Jejunum (tissue), 1 donor: ENCODE data around the genes NFAT5 and AARS1.

DNA sequence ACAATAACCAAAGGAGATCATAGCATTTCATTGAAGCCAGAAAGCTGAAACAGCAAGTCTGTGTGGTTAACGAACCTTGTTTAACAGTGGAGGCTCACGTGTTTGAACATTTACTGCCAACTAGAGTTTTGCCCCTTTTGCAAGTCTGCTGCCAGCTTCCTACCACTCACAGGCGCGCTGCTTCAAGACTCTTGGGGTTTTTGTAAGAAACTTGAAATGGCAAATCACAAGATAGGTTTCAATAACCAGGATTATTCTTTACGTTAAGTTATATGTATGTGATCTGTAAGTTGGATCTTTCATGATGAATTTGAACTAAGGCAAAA is 1.2 kb downstream of the SNTB2 start:
- PRO-cap: no peak

GRCh38 chr16:69343153-69343568 is 3.6 kb downstream of the NIP7 start:
- PRO-cap: no peak

GRCh38 chr16:69565327-69566087 is at the start of gene NFAT5:
Gene NFAT5 (plus strand): TSS chr16:69565966.
- PRO-cap: bidirectional peak, plus-strand start at chr16:69565974, minus-strand start at chr16:69565899

GRCh38 chr16:69600656-69601108 is 34.9 kb downstream of the NFAT5 start:
- PRO-cap: no peak

- PRO-cap: no peak
These were observed 28.9 kb downstream of the NQO1 start for GRCh38 chr16:69697198-69698169.

DNA sequence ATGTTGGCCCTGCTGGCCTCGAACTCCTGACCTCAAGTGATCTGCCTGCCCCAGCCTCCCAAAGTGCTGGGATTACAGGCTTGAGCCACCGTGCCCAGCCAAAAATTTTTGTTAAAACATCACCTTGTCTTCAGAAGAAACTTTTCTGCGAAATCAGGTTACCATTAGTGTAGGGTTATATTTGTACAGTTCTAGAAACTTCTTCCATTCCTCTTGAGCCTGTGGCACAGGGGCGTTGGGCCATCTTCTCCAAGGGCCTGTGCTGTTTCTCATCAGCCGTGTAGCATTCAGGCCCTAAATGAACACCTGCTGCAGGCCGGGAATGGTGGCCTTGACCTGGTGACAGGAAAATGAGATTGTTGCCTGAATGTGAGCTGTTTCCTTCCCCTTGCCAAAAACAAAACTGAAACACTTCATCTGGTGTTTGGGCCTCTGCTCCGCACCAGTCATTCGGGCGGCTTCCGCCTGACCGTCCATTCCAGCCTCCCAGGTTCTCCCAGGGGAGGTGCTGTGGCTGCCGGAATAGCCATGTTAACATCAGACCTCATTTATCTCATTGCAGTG is 61.6 kb downstream of the WWP2 start:
- PRO-cap: unidirectional peak, plus-strand start at position 449 of the sequence

- PRO-cap: no peak
These were observed 62.1 kb downstream of the WWP2 start for GRCh38 chr16:69824232-69824677.

DNA sequence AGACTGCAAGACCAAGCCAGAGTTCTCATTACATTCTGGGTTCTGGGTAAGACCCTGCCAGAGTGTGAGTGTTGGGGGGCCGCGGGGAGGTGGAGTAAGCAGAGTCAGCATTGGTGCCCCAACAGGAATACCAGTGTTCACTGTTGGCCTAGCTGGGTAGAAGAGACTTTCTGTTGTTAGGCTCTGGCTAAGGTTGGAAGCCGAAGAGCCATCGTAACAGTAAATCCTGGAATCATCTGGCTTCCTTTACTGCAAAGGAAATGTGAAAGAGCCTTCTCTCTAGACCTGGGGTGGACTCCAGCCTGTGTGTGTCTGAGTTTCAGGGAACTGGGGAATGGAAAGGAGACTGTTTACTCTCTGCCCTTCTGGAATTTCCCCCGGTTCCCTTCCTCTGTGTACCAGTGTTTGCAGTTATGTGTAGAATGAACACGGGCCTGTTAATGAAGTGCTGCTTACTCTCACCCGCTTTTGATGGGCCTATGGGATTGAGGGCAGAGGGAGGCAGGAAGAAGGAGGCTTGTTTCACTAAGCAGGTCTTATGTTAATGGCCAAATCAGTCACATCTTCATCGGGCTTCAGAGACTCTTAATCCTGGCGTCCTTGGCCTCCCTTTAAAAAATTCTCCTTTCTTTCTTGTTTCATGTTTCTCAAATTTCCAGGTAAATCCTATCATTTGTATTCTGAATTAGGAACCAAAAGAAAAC is 68.6 kb downstream of the WWP2 start:
- PRO-cap: no peak

DNA sequence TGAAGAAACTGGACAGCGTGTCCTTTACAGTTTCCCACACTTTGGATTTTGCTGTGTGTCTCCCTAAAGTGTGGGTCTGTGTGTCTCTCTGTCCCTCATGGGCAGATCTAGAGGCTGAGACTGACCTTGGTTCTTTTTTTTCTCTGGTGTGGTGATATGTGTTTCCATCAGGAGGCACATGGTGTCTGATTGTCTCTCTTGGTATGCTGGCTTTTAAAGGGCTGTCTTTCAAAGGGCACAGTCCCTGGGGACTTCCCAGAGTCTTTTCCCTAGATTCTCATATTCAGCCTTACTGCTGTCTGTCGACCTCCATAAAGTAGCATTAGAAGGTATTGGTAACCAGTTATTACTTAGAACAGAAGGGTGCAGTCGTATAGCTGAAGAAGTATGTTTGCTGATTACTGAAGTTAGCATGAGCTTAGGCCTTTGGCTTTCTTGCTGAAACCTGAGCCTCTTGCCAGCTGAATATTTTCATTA is 71.2 kb downstream of the WWP2 start:
- PRO-cap: no peak

- PRO-cap: no peak
These were observed 86.9 kb downstream of the WWP2 start for GRCh38 chr16:69848917-69849591.

- PRO-cap: no peak
These were observed 15.2 kb upstream of the CLEC18C start for GRCh38 chr16:70158203-70158959.

- PRO-cap: unidirectional peak, plus-strand start at chr16:70251254
These were observed 506 bp downstream of the EXOSC6 start for GRCh38 chr16:70251033-70251835.

- PRO-cap: no peak
These were observed 399 bp upstream of the EXOSC6 start for GRCh38 chr16:70252287-70252390.

DNA sequence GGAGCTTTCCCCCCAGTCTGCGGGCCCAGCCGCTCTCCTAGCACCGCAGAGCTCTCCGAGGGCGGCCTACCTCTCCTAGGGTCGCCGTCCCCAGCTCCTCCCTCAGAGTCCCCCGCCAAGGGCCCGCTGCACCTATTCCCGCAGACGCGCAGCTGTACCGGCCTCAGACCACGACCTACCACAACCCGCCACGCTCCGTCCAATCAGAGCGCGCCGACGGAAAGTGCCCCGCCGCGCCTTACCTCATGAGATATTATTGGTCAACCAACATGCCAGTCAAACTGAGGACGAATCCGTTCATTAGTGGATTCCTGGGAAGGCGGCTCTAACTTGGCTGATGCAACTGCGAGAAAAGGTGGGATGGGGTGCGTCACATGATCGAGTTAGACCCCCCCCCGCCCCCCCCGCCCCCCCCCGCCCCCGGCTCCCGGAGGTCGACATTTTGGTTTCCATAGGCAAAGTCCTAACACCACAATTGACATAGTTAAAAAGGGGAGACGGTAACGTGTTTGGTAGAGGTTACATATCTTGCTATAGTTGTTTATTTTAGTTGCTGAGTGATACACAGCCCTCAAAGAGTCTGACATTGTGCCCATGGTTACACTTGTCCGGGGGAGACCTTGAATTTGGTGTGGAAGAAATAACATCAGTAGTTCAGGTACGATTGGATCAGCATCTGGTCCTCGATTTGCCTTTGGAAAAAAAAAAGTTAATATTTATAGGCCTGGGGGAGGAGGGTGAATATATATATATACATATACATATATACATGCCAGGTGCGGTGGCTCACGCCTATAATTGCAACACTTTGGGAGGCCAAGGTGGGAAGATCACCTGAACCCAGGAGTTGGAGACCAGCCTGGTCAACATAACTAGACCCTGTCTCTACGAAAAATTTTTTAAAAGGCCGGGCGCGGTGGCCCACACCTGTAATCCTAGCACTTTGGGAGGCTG is at the start of gene AARS1:
Gene AARS1, minus strand, starts transcription at position 156 of the 954 bp plus-strand sequence.
- PRO-cap: bidirectional peak, plus-strand start at position 342 of the sequence, minus-strand start at position 177 of the sequence

DNA sequence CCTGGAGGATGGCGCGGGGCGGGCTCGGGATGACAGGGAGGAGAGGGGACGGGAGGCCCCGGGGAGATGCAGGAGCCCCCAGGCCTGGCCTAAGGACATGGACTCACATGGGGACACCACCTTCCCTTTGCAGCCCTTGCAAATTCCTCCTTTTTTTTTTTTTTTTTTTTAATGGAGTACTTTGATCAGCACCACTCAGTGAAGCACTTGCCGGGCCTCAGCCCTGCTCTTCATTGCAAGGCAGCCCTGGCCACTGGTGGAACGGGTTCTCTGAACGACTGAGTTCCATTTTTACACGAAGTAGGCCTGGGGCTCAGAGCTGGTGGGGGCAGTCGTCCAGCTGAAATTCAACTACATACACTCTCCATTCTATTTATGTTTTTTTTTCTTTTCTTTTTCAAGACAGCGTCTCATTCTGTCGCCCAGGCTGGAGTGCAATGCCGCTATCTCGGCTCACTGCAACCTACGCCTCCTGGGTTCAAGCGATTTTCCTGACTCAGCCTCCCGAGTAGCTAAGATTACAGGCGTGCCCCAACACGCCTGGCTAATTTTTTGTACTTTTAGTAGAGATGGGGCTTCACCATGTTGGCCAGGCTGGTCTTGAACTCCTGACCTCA is 35.3 kb downstream of the DDX19A start:
- PRO-cap: no peak

GRCh38 chr16:70398832-70399554 is 39.9 kb downstream of the ST3GAL2 start:
- PRO-cap: no peak

GRCh38 chr16:70422231-70422868 is 16.6 kb downstream of the ST3GAL2 start:
- PRO-cap: no peak

GRCh38 chr16:70433245-70433892 is 5.5 kb downstream of the ST3GAL2 start:
- PRO-cap: no peak

- PRO-cap: no peak
These were observed 1.3 kb downstream of the ST3GAL2 start for GRCh38 chr16:70437502-70438036.

DNA sequence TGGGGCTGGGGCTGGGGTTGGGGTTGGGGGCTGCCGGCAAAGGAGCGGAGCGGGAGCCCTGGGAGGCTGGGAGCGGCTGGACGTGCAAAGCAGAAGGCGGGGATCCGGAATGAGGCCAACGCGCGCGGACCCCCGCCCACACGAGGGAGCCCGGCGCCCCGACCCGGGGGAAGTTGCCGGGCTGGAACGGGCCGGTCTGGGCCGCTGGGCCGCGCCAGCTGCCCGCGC is 334 bp downstream of the ST3GAL2 start:
- PRO-cap: bidirectional peak, plus-strand start at position 170 of the sequence, minus-strand start at position 111 of the sequence